Brain (tissue), 1 donor: Measurements from ENCODE around the gene LIPI.

DNA sequence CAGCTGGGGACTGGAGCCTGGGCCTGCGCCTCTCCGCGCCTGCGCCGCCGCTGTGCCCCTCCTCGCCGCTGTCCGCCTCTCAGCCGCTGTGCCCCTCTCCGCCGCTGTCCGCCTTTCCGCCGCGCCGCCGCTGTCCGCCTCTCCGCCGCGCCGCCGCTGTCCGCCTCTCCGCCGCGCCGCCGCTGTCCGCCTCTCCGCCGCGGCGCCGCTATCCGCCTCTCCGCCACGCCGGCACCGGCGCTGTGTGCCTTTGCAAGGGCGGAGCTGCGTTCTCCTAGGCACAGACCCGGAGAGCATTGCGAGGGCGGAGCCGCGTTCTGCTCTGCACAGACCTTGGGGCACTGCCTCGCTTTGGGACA lies 1869.7 kb upstream of the TPTE start:
- RRBS: no CpG with 5 or more reads among the region's 50 CpGs

GRCh38 chr21:10521742-10522188 lies 382 bp downstream of the TPTE start:
- RRBS: no CpG with 5 or more reads among the region's 51 CpGs

DNA sequence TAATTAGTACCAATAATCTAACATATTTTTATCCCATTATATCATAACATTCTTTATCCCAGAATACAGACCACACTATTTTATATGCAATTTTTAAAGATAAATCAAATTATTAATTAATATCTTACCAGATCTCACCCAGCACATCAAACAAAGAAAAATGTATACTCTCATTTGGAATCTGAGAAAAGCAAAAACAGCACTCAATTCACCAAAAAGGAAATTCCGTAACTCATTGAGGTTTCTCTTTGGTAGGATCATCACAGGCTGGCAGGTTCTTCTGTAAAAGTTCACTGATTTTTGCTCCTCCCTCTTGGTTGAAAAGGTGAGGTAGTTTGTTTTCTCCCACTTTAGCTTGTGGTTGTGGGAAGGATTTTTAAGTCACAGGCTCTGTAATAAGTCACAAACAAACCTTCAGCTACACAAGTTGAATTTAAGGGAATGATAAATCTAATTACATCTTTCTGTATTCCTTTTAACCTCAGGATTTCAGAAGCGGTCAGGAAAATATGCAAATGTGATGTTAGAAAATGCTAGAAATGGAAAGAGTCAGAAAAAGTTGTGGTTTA lies at the start of gene LIPI:
Gene LIPI, minus strand, starts transcription at position 284 of the 569 bp plus-strand sequence.
- RRBS: no CpG with 5 or more reads among the region's 2 CpGs

- RRBS: no CpG with 5 or more reads among the region's 3 CpGs
These were observed 29.0 kb downstream of the SAMSN1 start for GRCh38 chr21:14517079-14517473.

- RRBS: no CpG with 5 or more reads among the region's 10 CpGs
These were observed 28.1 kb downstream of the SAMSN1 start for GRCh38 chr21:14517716-14518783.

- RRBS: no CpG with 5 or more reads among the region's 10 CpGs
These were observed 17.6 kb downstream of the SAMSN1 start for GRCh38 chr21:14528004-14529382.

- RRBS: no CpG with 5 or more reads among the region's 8 CpGs
These were observed 8.9 kb downstream of the SAMSN1 start for GRCh38 chr21:14536992-14537747.

DNA sequence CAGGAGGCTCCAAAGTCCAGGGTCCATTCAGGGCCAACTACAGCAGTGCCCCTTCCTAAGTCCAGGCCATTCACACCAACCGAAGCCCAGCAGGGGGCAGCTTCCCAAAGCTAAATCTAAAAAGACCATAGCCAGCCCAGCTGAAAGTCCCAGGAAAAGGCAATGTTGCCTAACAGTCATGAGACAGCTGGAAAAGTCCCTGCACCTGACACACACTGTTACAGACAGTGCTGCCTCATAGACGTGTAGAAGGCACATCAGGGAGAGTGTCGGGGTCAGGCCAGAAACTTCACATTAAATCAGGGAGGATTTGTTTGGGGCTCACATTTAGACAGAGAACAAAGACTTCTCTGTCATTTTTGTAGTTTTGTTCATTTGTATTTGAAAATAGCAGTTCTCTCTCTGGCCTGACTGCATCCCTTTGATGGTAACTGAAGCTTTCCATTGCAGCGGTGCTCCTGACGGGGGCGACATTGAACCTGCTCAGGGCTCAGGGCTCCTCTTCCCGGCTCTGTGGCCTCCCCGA lies 200.4 kb downstream of the NRIP1 start:
- RRBS: no CpG with 5 or more reads among the region's 8 CpGs

DNA sequence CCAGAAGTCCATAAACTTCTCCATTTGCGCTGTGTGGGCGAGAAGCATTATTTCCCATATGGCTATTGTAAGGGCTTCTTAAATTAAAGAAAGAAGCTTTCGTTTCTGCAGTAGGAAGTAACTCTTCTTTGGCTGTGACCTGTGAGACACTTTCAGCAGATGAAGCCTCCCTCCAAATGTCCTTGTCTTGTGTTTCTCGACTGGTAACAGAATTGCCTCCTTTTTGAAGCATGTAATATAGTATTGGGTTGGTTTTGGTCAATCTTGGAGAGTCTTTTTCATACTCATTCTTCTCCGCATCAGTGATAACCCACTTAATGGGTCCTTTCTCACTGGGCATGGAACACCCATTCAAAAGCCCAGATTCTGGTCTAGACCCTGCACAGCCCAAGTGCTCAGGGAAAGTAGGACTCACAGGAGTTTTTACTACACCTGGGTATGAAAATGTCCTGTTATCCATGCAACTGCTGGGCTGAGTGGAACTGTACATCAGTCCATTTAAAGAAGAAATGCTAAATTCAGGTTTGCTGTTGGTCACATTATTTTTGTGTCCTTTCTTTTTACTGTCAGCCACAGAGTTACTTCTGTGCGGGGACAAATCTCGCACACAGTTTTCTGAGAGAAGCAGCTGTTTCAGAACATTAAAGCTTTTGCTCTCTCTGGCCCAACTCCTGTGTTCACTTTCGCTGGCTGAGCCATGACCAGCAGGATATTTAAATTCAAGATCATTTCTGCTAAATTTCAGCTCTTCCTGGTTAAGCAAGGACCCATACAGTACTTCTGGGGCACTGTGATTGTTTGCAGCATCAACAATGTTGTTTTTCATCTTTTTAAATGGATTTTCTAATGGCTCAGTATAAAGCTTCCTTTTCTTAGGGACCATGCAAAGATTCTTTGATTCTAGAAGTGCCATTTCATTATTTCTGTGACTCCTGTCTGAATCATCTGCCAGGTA lies 99.8 kb downstream of the NRIP1 start:
- RRBS: no CpG with 5 or more reads among the region's 8 CpGs

GRCh38 chr21:14977470-14978245 lies 87.1 kb downstream of the NRIP1 start:
- RRBS: no CpG with 5 or more reads among the region's 6 CpGs

- RRBS: no CpG with 5 or more reads among the region's 3 CpGs
These were observed 73.6 kb downstream of the NRIP1 start for GRCh38 chr21:14991001-14991878.

- RRBS: 1% methylated on average over 25 of the region's 39 CpGs
These were observed 875 bp downstream of the NRIP1 start for GRCh38 chr21:15063807-15064442.

GRCh38 chr21:16309372-16310135 lies 579.8 kb downstream of the USP25 start:
- RRBS: no CpG with 5 or more reads among the region's 13 CpGs

- RRBS: no CpG with 5 or more reads among the region's 3 CpGs
These were observed 688.4 kb downstream of the USP25 start for GRCh38 chr21:16418203-16418638.

DNA sequence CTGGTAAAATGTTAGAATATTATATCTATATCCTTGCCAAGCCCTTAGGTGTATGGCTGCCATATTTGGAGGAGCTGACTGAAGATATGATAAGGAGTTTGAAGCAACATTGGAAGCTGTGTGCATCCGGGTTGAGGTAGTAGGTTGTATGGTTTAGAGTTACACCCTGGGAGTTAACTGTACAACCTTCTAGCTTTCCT lies 809.8 kb downstream of the USP25 start:
- RRBS: no CpG with 5 or more reads among the region's 1 CpG

GRCh38 chr21:16710073-16710424 lies 802.8 kb upstream of the CXADR start:
- RRBS: no CpG with 5 or more reads among the region's 2 CpGs

DNA sequence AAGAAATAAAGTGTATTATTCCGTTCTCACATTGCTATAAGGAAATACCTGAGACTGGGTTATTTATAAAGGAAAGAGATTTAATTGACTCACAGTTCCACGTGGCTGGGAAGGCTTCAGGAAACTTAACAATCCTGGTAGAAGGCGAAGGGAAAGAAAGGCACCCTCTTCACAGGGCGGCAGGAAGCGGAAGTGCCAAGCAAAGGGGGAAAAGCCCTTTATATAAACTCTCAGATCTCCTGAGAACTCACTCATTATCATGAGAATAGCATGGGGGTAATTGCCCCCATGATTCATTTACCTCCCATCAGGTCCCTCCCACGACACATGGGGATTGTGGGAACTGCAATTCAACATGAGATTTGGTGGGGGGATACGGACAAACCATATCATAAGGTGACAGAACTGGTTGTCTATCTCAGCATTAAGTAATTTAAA lies 442.0 kb upstream of the CXADR start:
- RRBS: no CpG with 5 or more reads among the region's 7 CpGs

GRCh38 chr21:17611836-17612010 lies 978 bp downstream of the BTG3 start:
- RRBS: no CpG with 5 or more reads among the region's 11 CpGs

- RRBS: no CpG with 5 or more reads among the region's 1 CpG
These were observed 29.6 kb downstream of the C21orf91 start for GRCh38 chr21:17789603-17789938.

DNA sequence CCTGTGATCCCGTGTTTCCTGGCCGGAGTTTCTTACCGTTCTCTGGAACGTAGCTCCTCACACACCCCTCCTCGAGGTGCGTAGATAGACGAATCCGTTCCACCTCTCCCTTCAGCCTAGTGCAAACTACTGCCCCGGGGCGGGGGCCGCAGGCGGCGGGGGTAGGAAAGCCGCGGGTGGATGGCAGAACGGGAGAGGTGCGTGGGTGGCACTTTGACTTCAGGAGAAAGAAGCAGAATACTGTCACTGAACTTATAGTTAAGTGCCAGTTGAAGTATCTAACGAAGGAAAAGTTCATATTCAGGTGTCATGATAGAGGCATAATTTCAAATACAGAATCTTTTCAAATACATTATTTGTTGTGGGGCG lies 367 bp upstream of the C21orf91 start:
- RRBS: under 1% methylated on average over 5 of the region's 19 CpGs